Helper T cell (primary cell): Measurements from ENCODE around the genes MORC4, RBM41, COL4A6 and COL4A5.

- PRO-cap, 2 experiments, result no peak in any of the 2 experiments
Measured at GRCh38 chrX:106177803-106178321, 9.8 kb downstream of the PWWP3B start.

GRCh38 chrX:106201342-106201939 lies 33.3 kb downstream of the PWWP3B start:
- PRO-cap, 2 experiments, result no peak in any of the 2 experiments

- PRO-cap, 2 experiments, result no peak in any of the 2 experiments
Measured at GRCh38 chrX:106338240-106338651, 170.1 kb downstream of the PWWP3B start.

- PRO-cap, 2 experiments, result no peak in any of the 2 experiments
Measured at GRCh38 chrX:106927983-106928306, 7.7 kb downstream of the CLDN2 start.

- PRO-cap, 2 experiments, result no peak in any of the 2 experiments
Measured at GRCh38 chrX:106933460-106933978, 13.3 kb downstream of the CLDN2 start.

DNA sequence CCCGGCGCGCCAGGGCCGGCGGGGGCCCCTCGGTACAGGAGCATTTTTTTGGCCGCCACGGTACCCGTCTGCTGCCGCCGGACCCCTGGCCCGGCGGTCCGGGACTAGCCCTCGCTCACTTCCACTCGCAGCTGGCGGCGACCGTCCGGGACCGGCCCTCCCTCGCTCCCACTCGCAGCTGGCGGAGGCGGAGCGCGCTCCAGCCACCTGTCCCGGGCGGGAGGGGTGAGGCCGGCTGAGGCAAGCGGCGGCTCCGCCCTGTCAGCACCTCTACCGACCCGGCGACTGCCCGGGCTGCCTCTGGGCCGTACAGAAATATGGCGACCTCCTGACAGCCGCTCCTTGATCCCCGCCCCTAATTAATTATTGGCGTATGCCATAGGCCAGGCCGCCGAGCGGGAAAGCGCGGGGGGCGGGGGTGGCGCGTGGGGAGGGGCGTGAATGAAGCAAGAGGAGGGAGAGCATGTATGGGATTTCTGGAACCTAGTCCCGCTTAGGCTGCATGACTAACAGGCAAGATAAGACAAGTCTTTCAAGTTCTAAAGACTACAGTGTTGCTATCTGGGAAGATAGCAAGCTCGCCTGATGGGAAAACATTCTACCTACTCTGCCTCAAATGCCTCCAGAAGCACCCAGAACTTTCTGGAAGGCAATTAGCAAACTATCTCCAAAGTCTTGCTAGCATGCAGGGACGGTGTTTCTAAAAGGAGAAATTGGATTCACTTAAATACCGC lies at the start of gene MORC4:
Gene MORC4, minus strand, starts transcription at position 287 of the 734 bp plus-strand sequence.
- PRO-cap, 2 experiments, result peak in 2 of 2 experiments; most common minus-strand start position 287 of the sequence (in 2)

- PRO-cap, 2 experiments, result peak in 2 of 2 experiments; most common plus-strand start chrX:107118910 (in 1); most common minus-strand start chrX:107118800 (in 2)
Measured at GRCh38 chrX:107117933-107119151, at the start of gene RBM41. Gene RBM41 (minus strand): TSS chrX:107118822.

DNA sequence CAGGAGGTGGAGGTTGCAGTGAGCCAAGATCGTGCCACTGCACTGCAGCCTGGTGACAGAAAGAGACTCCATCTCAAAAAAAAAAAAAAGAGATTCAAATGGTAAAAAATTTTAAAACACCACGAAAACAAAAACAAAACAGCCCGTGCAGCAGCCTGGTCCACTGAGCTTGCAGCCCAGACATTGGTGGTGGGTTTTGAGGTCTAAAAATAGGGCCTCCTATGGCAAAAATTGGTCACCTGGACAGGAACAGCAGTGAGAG lies 44.4 kb downstream of the PRPS1 start:
- PRO-cap, 2 experiments, result peak in 1 of 2 experiments; most common minus-strand start position 83 of the sequence (in 1)

GRCh38 chrX:107673041-107673883 lies 45.0 kb downstream of the PRPS1 start:
- PRO-cap, 2 experiments, result peak in 2 of 2 experiments; most common plus-strand start chrX:107673684 (in 2); most common minus-strand start chrX:107673581 (in 2)

DNA sequence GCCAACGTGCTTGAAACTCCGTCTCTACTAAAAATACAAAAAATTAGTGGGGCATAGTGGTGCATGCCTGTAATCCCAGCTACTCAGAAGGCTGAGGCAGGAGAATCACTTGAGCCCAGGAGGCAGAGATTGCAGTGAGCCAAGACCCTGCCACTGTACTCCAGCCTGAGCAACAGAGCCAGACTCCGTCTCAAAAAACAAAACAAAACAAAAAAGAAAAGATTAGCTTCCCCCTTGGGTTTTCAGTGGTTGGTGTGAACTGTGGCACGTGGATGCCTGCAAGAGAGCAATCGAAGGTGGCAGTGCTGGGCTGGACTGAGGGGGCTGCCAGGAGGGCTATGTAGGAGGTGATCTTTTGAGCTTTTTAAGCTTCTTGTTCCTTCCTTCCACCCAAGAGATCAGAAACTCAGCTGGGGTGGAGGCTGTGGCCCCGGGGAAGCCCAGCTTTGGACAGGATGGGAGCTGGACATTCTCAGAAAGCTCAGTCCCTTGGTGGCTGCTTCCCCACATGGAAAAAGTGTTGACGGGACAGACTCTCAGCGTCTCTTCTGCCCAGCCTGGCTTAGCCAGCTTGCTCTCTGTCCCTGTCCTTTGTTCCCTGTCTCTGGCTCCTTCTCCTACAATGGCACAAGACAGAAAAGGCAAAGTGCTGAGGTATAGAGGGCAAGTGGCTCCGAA lies 49.6 kb downstream of the PRPS1 start:
- PRO-cap, 2 experiments, result no peak in any of the 2 experiments

GRCh38 chrX:107713359-107713862 lies 62.2 kb downstream of the TSC22D3 start:
- PRO-cap, 2 experiments, result no peak in any of the 2 experiments

DNA sequence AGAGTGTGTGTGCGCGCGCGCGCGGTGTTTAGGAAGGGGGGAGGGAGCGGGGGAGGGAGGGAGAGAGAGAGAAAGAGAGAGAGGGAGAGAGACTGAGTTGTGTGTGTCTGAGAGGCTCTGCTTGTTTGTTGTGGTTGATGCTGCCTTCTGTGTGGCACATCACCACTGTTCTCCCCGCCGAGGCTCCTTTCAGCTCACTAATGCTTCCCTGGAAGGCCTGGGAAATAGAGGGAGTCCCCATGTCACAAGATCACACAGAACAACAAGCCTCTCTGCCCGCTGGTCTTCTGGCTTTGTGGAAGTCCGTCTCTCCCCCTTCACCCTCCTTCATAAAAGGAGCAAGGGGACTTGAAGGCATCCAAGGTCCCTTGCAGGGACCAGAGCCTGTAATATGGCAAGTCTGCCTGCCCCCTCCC lies 33.3 kb downstream of the TSC22D3 start:
- PRO-cap, 2 experiments, result peak in 2 of 2 experiments; most common plus-strand start position 128 of the sequence (in 1); most common minus-strand start position 132 of the sequence (in 2)

DNA sequence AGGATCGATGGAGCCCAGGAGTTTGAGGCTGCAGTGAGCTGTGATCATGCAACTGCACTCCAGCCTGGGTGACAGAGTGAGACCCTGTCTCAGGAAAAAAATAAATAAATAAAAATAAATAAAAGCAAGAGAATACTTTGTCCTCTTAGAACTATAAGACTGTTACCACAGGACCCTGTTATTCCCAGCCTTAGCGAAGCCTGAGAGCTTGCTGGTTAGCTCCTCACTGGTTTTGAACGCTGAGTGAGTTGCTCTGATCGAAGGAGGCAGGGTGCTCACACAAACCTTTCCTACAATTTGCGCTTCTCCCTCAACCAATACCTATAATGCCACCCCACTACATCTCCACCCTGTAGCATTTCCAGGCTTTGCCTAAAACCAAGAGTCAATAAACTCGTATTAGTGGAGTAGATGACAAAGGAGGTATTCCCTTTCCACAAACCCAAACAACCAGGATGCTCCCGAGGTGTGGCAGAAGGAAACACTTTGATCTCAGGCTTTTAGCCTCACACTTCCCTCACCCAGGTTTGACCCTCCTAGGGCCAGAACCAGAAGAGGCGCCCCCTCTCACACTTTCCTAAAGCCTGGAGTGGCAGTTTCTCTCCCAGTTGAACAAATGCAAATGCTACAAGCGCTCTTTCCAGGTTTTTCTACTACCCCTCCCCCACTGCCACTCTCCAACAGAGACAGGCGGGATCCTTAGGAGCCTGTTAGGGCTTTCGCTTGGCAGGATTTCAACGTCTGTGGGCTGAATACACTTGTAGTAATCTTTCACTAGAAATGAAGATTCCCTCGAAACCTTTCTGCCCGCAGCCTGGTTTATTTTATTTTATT lies 2.6 kb downstream of the TSC22D3 start:
- PRO-cap, 2 experiments, result no peak in any of the 2 experiments

DNA sequence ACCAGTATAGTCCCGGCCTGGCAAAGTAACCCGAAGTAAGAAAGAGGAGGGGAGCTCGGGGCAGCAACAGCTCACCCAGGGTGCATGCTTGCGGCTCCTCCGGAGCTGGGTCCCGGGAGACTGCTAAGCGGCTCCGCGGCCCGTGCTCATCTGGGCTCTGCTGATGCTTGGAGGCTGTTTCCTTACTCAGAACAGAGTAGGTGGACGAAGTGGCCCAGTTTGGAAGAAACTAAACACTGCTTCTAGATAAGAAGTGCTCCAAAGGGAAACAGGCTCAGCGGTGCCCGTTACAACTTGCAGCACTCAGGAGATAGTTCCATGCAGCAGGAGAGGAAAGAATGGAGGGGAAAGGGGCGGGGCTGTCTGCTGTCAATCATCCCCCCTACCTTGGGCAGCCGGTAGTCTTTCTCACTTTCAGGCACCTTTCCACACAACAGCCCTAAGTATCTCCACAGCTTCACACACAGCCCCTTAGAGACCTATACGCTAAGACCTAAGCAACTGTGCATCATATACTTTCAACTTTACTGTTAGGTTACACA lies at the start of gene COL4A6:
Gene COL4A6, minus strand, starts transcription at position 312 of the 542 bp plus-strand sequence.
- PRO-cap, 2 experiments, result no peak in any of the 2 experiments

DNA sequence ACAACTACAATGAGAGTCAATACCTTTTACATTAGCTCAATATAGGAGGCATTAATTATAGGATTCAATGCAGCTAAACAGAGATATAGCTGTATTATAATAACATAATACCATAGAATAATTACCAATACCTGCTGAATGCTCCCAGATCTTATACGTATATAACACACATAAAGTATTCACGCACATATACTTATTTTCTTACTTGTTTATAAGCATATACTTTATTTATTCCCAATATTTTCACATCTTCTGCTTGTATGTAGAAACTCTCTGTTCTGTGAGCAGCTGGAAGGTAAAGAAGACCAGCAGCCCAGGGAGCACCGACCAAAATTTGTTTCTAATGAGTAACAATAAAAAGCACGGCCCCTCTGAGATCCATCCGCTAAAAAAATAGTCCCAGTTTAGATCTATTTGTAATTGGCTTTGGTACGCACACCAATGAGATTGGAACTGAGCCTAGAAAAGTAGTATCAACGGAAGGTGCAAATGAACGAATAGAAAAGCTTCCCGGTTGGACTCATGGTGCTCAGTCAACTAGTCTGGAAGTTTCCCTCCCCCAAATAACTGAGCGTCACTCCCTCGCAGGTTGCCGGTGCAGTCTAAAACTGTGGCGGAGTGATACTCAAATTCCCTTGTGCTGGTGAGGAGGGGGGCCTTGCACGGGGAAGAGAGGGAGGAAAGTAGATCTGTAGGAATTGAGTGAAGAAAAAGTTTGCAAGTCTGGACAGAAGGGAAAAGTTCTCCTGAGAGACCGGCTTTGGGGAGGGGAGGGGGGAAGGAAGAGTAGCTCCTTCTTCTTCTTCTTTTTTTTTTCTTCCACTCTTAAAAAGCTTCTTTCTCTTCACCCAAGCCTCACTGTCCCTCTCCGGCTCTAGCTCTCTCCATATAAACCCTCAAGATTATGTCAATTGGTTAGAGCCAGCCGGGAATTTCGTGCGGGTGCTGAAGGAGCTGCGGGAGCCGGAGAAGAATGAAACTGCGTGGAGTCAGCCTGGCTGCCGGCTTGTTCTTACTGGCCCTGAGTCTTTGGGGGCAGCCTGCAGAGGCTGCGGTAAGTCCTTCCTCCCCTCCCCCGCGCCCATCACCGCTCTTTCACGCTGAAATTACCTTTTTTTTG lies at the start of gene COL4A5:
Gene COL4A5, plus strand, starts transcription at position 686 of the 1,120 bp plus-strand sequence.
- PRO-cap, 2 experiments, result no peak in any of the 2 experiments

- PRO-cap, 2 experiments, result no peak in any of the 2 experiments
Measured at GRCh38 chrX:108440278-108441008, 805 bp downstream of the COL4A5 start.

DNA sequence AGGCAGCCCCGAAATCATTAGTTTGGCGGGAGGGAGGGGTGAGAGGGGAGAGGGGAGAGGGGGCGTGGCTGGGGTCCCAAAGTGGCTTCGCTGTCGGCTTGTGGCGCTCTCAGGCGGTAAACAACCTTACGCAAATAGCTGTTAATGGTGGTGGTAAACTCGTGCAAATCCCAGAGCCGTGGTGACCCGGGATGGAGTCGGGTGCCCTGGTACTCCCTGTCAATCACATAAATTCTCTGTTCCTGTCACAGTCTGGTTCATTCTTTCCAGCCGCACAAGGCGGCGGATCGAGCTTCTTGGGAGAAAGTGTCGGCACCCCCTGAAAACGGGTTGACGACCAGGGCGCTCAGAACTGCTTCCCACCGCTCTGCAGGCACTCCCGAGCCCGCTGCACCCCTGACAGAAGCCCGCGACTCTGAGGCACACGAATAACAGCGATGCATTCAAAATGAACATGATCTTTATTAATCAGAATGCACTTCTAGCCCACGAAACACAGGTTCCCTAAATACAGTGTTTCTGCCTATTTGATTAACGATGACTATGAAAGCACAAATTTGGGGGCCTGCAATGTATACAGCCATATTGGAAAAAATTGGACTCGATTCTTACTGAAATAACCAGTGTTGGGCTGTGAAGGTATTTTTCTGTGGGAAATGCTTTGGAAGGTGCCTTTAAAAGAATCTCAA lies 795 bp upstream of the IRS4 start:
- PRO-cap, 2 experiments, result no peak in any of the 2 experiments

GRCh38 chrX:109668903-109669183 lies 43.9 kb upstream of the KCNE5 start:
- PRO-cap, 2 experiments, result no peak in any of the 2 experiments

DNA sequence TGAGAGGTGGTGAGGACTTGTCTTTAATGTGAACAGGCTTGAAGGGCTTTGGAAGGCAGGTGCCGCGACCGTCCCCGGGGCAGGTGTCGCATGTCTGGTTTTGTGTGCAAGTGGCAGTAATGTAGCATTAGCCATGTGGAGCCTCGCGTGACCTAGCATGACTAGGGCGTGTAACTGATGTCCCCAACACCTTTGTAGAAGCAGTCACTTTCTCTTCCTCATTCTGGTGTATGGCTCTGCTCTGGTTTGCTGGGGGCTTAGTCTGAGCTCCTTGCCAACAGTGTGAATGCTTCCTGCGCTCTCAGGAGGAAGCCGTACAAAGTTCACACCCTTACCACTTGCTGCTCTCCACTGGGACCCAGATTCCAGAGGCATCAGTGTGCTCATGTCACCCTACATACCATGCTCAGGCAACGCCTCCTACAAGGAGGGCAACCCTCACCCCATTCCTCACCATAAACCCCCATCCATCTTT lies 145.6 kb downstream of the AMMECR1 start:
- PRO-cap, 2 experiments, result no peak in any of the 2 experiments

GRCh38 chrX:110514583-110515099 lies 6.1 kb upstream of the TDGF1P3 start:
- PRO-cap, 2 experiments, result no peak in any of the 2 experiments